ENCODE measurements around a stretch of chr15.

DNA sequence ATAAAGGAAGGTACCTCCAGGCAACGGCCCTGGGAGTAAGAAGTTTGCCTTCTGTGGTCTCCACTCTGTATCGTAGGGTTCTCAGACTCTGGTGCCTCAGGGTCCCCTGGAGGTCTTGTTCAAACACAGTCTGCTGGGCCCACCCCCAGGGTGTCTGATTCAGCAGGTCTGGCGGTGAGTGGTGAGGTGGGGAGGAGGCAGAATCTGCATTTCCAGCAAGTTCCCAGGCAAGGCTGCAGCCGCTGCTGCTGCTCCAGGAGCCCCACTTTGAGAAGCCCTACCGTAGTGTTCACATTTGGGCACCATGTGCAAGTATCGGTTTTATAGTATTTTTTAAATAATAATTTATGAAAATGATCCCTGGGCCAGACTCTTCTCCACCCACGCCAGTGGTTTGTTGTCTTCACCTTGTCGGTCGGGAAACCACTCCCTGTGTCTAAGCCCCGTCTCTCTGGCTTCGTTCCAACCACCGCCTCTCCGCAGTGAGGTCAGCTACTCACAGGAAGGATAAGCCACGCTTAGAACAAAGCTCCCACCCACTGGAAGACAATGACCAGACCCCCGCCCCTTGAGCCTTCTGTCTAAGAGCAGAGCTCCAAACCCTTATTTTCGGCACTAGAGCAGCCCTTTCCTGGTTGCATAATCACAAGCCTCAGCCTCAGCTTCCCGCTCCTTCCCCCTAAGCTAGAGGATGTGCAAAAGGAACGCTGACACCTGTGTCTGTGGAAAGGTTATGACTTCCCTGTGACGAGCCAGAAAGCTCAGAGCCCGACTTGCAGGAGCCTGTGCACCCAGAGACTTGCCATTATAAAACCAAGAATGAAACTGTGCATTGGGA is 115.0 kb upstream of the MEF2A start:
- RRBS, result no CpG with 5 or more reads among the region's 20 CpGs

DNA sequence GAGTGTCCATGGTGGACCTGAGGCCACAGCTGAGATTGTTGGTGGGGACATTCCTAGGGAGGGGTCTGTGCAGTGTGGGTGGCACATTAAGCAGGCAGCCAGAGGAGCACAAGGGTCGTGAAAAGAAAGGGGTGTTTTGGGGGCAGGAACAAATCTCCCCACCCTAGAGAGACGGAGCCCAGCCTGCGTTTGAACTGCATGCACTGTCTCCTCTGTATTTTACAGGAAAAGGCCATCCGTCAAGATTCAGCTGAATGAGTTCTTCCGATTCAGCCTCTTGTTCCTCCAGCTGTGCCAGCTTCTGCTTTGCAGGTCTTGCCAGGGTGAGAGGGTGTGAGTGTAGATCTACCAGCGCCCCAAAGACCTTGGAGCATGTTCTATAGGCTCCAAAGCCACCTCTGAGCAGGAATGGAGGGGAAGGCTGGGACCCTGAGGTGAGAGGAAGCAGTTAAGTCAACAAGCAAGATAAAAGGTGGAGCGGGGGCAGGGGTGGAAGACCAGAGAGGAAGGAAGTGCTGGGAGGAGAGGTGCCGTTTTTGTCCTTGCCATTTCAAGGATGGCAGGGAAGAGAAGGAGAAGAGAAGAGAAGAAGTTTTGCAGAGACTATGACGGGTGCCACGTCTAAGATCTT is 80.3 kb upstream of the MEF2A start:
- RRBS, result no CpG with 5 or more reads among the region's 10 CpGs

DNA sequence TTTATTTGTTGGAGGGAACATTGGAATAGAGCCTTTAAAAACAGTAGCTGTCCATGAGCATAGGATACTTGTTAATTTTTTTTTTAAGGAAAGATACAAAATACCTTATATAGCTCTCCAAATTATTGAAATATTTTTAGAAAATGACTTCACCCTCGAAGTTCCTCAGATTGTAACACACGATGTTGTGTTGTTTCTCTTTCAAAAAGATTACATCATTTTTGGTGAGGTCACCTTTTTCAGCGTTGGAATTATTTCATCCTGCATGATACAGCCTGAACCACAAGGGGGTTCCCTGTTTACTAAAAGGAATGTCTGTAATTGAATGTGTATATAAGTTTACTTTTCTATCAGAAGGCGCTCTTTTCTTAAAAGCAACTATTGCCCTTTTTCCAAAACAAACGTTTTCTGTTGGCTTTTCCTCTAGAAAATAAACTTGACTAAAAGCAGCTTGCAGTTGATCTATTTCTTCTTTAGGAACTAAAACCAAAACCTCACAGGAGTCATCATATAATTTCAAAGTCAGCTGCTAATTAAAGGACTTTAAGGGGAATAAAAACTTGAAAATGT is 29.6 kb downstream of the LYSMD4 start:
- RRBS, result no CpG with 5 or more reads among the region's 5 CpGs

DNA sequence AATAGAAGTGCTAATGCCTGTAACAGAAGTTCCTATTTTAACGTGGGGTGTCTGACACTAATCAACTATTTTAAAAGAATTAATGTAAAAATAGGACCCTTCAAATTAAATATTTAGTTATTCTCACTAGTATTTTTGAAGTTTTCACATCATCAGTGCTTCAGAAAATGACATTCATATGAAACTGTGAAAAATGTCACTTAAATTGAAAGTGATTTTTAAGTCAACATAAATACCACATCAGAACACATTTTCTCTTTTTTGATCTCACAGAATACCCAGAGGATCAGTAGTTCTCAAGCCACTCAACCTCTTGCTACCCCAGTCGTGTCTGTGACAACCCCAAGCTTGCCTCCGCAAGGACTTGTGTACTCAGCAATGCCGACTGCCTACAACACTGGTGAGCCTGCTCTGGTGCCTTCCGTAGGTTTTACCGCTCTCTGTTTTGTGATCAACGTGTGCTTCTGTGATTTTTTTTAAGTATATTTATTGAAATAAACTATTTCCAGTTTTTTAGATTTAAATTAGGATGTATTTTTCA is 26.7 kb downstream of the LYSMD4 start:
- RRBS, result no CpG with 5 or more reads among the region's 7 CpGs

DNA sequence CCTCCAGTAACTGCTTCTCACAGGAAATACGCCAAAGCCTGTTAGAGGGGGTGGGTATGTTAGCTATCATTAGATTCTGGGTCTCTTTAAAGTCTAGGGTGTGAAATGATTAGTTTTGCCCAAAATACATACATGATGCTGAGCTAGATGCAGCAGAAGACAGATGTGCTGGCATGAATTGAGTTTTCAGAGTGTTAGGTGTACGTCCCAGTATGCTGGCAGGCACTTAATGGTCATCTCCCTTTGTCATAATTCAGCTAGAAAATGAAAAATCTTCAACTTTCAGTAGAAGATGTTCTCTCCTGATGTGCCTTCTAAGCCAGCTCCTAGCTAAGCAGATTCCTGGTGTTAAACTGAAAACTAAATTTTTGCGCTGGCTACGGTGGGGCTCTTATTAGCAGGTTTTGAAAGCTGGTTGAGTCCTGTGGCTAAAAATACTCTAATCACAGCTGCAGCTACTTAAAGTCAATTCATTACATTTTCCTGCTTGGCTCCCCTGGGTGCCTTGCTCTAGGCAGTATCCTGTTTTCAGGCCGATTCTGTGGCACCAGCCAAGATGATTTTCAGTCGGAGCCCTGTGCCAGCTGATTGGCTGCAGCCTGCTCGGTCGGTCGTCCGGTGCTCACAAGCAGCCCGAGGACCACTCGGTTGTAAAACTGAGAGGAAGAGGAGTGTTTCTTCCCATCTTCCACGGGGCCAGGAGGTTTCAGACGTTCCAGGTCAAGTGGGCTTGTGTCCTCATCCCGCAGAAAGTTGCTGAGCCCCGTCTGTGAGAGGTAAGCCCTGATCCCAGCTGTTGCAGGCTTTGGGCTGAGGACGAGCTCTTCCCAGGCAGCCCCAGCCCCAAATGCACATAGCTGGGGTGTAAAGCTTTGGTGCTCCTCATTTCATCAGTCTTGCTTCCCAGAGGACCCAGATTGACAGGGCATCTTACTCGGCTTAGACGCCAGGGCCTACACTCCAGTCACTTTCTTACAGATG is 16.1 kb downstream of the LYSMD4 start:
- RRBS, result no CpG with 5 or more reads among the region's 19 CpGs

DNA sequence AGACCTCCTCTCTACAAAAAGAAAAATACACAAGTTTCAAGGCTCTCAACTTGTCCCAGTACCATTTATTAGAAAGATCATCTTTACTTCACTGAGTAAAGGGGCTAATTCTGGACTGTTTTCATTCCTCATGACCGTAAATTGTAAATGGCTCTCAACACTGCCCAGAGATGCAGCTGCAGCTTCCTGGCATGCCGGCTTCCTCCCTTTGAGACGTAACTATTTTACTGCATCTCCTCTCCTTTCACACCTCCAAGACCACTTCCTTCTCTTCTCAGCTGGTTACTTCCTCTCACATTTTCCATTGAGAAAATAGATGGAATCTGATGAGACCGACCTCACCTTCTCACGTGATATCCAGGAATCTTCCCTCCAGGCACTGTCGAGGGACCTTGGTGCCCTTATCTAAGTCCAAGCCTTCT is 12.8 kb downstream of the LYSMD4 start:
- RRBS, result no CpG with 5 or more reads among the region's 6 CpGs

DNA sequence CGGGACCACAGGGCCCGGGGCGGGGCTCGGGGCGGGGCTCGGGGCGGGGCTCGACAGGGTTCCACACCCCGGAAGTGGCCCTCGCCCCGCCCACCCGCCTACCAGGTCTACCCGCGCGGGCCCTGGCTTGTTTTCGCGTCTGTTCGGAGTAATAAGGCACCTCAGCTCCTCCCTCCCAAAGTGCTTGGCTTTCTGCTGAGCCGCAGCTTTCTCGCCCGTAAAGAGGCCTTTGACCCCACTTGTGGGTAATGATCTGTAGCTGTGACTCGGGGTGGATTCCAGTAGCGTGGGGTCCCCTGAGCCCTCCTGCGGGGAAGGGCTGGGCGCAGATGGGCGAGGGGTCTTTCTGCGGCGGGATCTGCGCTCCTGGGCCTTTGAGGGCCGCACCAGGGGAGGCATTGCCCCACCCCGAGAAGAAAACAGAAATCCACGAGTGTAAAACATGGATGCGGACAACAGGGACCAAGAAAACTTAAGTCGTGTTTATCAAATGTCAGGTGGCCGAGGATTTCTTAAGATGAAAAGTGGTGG is 369 bp upstream of the LYSMD4 start:
- RRBS, result 3% methylated on average over 8 of the region's 35 CpGs

DNA sequence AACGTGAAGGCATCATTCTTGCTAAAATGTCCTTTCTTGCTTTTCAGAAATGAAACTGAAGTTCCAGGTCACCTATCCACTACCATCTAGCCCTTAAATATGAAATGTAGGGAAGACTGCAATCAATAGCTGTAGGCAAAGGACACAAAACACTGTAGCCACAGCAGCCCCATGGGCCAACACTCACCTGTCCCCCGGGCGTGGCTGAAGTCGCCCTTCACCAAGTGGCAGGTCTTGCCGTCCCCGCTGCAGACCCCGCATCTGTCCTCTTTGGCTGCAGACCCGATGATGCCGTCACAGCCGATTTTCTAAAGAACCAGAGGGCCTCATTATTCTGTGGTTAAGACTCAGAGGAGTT is 245.6 kb downstream of the ADAMTS17 start:
- RRBS, result no CpG with 5 or more reads among the region's 10 CpGs

DNA sequence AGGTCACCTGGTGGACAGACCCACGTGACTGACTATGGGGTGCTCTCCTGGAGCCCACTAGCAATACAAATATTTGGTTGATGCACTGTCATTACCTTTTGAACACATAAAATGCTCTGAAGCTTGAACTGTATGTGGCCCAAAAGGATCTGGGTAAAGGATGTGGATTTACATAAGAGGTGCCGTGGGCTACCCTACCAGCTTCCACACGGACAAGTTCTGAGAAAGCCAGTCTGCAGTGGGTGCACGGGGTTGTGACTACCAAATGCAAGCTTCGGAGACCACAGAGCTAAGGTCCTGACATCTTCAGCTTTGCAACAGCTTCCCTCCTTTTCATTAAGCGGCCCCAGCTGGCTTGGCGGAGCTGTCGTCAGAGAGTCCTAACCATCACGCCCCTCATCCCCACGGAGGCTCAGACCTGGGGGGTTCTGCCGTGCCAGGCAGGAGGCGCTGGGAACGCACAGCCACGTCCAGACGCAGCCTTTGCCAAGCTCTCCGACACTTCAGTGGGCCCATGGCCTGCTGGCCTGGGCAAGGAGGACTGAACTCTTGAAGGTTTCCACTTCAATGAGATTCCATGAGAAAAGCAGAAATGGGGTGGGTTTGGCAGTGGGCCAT is 228.3 kb downstream of the ADAMTS17 start:
- RRBS, result no CpG with 5 or more reads among the region's 16 CpGs

- RRBS, result no CpG with 5 or more reads among the region's 5 CpGs
These were observed 3.6 kb upstream of the ADAMTS17 start for GRCh38 chr15:100345249-100345977.

DNA sequence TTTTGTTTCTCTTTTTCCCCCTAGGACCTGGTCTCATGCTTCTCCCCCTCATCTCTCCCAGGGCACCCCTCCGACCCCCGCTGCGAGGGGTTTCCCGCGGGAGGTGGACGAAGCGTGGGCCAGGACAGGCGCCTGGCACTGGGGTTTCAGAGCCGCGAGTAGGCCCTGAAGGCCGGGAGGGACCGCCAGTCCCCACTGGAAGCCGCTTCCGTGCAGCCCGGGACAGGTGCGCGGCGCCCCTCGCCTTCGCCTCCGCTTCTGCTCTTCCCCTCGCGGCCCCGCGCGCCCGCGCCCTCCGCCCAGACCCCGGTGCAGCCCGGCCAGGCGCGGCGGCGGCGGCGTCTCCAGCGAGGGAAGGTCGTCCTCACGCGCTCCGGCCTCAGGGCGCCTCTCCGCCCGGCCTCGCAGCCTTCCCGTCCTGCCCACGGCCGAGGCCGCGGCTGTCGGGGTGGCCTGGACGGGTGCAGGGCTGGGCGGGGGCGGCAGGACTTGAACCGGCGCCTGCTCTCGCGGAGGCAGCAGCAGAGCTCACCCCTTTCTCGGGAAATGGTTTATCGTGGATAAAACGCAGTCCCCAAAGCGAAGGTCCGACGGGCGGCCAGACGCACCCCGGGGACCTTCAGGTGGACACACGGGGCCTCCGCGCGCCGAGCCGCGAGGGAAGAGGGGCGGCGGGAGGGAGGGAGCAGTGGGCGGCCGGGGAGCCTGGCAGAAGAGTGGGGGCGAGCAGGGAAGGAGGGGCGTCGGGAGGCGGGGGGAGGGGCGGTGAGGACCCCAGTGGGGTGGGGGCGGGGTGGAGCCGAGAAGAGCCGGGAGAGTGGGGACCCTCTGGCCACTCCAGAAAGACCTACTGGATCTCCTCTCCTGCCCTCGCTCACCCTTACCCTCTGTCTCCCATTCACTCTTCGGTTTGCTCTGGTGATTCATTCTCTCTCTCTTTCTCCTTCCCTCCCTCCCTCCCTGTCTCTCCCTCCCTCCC is 31.7 kb upstream of the ADAMTS17 start:
- RRBS, result 66% methylated on average over 49 of the region's 89 CpGs

GRCh38 chr15:100580380-100580756 is 21.6 kb downstream of the LINS1 start:
- RRBS, result no CpG with 5 or more reads among the region's 4 CpGs

DNA sequence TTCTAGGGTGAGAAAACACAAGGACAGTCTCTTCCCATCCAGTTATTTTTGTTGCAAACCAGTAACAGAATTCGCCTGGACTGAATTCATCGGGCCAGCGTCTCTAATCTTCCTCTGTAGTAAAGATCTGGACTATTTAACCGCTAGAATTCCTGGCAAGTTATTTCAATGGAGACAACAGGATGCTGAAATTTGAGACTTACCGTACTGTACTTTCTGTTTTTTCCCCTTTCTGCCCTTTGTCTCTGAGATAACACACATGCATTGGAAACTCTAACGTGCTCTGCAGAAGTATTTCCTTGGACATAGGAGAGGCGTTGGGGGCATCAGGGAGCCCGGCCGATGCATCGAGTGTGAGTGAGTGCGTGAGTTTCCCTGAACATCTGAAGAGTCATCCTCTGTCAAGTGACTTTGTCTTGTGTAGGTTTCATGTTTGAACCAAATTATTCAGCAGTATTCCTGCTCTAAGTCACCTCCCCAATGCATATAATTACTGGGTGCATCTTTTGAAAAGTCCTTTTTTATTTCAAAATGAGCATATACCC is 61.6 kb downstream of the ASB7 start:
- RRBS, result no CpG with 5 or more reads among the region's 11 CpGs

GRCh38 chr15:100889319-100889767 is 9.7 kb downstream of the ALDH1A3 start:
- RRBS, result 48% methylated on average over 3 of the region's 13 CpGs

DNA sequence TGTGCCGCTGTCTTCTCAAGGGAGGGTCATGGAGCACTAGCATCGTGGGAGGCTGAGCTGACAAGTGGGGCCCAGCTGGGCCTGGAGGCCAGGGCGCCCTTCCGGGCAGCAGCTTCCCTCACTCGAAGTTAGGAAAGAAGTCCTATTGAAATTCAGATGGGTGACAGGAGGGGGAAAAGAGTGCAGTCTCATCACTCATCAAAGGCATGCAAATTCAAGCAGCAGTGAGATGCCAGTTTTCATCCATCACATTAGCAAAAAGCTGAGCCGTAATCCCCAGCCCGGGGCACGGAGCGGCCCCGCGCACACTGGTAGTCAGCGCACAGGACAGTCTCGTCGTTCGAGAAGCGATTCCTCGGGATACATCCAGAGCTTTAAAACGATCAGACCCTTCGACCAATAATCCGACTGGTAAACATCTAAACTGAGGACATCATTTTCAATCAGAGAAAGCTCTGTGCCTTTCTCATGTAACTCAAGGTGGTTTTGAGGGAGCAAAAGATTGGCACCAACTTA is 128.3 kb downstream of the LRRK1 start:
- RRBS, result no CpG with 5 or more reads among the region's 20 CpGs

DNA sequence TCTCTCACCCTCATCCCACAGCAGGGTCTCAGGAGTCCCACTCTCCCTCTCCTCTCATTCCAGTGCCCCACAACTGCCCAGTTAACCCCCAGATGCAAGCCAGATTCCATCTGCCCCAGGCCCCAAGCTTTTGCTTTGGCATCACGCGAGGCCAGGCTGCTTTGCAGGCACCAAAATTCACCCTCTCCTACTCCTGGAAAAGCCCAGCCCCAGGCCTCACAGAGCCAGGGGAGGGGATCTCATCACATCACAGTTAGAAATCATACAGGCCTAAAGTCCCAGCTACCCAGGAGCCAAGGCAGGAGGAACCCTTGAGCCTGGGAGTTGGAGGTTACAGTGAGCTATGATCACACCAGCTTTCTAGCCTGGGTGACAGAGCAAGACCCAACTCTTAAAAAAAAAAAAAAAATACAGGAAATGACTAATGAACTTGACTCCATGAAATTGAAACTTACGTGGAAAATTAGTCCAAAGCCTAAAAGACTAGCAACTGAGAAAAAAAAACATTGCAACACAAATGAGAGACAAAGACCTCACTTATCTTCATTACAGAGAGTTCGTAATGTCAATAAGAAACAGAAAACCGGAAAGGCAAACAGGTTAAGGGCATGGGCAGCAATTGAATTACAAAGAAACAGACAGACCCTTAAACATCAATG is 151.4 kb downstream of the LRRK1 start:
- RRBS, result no CpG with 5 or more reads among the region's 5 CpGs

- RRBS, result 95% methylated on average over 22 of the region's 52 CpGs
These were observed 165.4 kb downstream of the CHSY1 start for GRCh38 chr15:101086301-101086933.

DNA sequence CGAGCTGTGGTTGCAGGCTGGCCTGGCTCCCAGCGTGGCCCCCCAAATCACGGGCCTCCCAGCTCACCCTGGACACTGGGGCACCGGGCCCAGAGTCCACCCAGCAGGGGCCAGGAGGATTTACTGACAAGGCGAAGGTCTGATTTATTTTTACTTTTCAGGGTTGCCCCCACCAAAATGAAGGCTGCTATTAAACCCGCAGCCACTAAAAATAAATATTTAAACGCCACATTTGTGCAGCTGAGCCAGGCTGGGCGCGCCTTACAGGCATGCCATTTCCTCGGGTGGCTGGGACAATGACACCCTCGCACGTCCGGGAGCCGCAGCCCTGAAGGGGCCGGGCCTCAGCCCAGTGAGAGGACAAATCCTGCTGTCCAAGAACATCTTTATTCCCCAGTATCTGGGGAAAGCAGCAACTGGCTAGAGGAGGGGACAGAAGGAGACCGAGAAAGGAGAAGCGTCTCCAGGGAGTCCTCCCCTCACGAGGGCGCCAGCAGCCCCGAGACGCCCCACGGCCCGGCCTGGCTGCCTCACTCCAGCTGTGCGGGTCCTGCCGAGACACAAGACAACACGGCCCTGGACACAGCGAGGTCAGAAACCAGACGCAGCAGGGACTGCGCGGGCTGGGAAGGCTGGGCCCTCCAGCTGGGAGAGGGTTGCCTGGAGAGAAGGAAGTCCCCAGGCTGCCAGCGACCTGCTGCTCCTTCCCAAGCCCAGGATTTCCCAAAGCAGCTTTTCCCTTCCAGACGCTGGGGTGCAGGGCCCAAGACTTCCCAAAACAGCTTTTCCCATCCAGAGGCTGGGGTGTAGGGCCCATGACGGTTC is 130.3 kb downstream of the CHSY1 start:
- RRBS, result no CpG with 5 or more reads among the region's 33 CpGs

DNA sequence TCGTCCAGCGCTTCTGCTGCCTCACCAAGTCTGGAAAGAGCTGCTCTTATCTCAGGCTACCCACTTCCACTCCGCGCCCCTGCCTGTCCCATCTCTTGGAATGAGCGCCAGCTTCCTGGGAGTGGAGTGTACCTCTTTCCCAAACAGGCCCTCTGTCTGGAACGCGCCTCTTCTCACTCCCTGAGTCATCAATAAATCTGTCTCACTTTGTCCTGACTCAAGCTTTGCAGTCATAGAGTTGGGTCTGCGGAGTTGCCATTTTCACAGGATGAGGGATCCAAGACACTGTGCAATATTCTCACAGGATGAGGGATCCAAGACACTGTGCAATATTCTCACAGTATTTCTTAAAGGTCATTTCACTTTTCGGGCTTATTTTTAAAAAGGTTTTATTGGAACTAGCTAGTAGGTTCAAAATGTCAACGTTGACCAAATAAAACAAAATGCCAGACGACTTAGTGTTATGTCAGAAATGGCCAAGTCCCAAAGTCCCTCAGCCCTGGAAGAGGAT is 81.2 kb downstream of the CHSY1 start:
- RRBS, result no CpG with 5 or more reads among the region's 11 CpGs

GRCh38 chr15:101250770-101251157 is 1.1 kb downstream of the CHSY1 start:
- RRBS, result 1% methylated on average over 8 of the region's 30 CpGs

Data from HTR-8/SVneo (cell line).